Gastrocnemius medialis (tissue), 3 donors: ENCODE measurements around the genes ATOH1 and SMARCAD1.

- PRO-cap, result no peak
- RAMPAGE, long total RNA, 3 experiments, result no peak in any of the 3 experiments
Observed at GRCh38 chr4:88370371-88370799, 8.3 kb upstream of the HERC6 start.

DNA sequence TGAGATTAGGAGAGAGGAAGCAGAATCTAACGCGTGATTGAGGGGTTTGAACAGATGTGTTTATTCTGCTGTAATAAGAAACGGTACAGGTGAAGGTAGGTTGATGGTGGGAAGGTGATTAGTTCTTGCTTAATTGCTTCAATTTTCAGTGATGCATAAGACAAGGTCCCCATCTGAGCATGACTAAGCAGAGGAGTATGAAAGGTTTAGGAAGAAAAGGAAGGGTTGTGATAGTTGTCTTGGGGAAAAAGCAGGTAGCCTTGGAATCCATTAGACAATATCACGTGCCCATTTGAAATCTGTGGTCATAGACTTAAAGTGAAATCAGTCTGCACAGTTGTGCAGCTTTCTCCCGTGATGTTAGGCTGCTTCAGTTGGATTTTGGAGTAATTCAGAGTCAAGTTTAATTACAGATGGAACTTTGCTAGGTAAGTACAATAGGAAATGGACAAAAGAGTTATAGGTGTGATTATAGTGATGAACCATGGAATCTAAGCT is 22.9 kb downstream of the HERC6 start:
- PRO-cap, result no peak
- RAMPAGE, long total RNA, 3 experiments, result no peak in any of the 3 experiments

- PRO-cap, result no peak
- RAMPAGE, long total RNA, 3 experiments, result no peak in any of the 3 experiments
Observed at GRCh38 chr4:88521179-88521764, 2.3 kb downstream of the PIGY start.

GRCh38 chr4:88756086-88756703 is 58.6 kb upstream of the NAP1L5 start:
- PRO-cap, result no peak
- RAMPAGE, long total RNA, 3 experiments, result no peak in any of the 3 experiments

GRCh38 chr4:88773572-88774576 is 76.2 kb upstream of the NAP1L5 start:
- PRO-cap, result no peak
- RAMPAGE, long total RNA, 3 experiments, result no peak in any of the 3 experiments

GRCh38 chr4:89029378-89029770 is 27.6 kb downstream of the FAM13A start:
- PRO-cap, result no peak
- RAMPAGE, long total RNA, 3 experiments, result no peak in any of the 3 experiments

DNA sequence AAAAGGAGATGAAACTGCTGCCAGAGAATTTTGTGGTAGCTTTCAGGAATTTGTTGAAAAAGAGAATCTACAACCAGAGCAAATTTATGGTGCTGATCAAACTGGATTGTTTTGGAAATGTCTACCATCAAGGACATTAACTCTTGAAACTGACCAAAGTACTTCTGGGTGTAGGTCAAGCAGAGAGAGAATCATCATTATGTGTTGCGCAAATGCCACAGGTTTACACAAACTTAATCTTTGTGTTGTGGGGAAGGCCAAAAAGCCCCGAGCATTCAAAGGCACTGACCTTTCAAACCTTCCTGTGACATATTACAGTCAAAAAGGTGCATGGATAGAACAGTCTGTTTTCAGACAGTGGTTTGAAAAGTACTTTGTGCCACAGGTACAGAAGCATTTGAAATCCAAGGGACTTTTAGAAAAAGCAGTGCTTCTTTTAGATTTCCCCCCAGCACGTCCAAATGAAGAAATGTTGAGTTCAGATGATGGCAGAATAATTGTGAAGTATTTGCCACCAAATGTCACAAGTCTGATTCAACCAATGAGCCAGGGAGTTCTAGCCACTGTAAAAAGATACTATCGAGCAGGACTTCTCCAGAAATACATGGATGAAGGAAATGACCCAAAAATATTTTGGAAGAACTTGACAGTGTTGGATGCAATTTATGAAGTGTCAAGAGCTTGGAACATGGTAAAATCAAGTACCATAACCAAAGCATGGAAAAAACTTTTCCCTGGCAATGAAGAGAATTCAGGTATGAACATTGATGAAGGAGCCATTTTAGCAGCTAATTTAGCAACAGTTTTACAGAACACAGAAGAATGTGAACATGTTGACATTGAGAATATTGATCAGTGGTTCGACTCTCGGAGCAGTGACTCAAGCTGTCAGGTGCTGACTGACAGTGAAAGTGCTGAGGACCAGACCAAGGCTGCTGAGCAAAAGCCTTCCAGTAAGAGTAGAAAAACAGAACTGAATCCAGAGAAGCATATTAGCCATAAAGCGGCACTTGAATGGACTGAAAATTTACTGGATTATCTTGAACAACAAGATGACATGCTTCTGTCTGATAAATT is 2.4 kb downstream of the TIGD2 start:
- PRO-cap, result no peak
- RAMPAGE, long total RNA, 3 experiments, result no peak in any of the 3 experiments

- PRO-cap, result no peak
- RAMPAGE, long total RNA, 3 experiments, result no peak in any of the 3 experiments
Observed at GRCh38 chr4:89411557-89412047, 104.0 kb upstream of the GPRIN3 start.

DNA sequence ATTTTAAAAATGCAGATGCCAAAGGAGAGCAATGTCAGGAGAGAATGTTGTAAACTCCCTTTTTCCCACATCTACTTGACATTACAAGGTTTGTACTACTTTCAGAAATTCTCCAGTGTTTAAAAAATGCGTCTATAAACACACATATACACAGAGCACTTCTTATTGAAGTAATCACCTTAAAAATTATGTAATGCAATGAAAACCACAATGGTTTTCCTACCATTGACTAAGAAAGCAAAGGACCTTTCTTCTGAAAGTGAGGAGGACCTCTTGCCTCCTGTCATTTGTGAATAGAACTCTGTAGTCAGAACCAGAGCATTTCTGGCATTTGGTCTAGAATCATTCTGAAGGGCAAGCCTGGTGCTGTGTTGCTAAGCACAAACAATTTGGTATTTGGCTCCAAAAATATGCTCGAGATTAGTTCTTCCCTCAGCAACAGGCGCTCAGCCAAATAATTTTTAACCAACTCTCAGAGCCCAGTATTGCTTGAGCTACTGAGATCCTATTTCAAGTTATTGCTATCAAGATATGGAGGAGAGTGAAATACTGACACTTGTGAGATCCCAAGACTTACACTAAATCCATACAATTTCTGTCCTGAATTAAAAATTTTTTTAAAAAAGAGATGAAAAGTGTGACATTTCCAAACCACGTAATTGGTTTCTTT is 71.0 kb downstream of the SNCA start:
- PRO-cap, result no peak
- RAMPAGE, long total RNA, 3 experiments, result no peak in any of the 3 experiments

DNA sequence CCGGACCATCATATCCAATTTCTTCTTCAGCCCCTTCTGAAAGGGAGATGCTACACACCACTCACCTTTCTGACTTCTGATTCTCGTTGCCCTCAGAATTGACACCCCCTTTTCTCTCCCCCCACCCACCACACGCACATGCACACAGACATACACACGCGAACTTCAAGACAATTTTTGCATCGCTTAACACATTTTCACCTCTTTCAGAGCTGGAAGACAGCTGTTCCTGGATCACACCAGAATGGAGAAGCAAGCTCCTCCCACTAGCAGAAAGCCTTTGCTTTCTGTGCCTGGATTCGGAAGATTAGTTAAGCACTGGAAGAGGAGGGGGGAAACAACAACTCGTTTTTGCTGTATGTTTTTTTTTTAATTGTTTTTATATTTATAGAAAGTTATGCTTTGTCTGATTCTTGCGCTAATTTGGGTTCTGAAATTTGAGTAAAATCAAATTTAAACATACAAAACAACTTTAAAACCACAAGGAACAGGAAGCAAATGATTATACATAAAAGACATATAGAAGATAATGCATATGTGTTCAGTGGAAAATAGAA is 1.2 kb upstream of the SNCA start:
- PRO-cap, result no peak
- RAMPAGE, long total RNA, 3 experiments, result no peak in any of the 3 experiments

- PRO-cap, result no peak
- RAMPAGE, long total RNA, 3 experiments, result no peak in any of the 3 experiments
Observed at GRCh38 chr4:89889231-89889712, 5.4 kb upstream of the MMRN1 start.

DNA sequence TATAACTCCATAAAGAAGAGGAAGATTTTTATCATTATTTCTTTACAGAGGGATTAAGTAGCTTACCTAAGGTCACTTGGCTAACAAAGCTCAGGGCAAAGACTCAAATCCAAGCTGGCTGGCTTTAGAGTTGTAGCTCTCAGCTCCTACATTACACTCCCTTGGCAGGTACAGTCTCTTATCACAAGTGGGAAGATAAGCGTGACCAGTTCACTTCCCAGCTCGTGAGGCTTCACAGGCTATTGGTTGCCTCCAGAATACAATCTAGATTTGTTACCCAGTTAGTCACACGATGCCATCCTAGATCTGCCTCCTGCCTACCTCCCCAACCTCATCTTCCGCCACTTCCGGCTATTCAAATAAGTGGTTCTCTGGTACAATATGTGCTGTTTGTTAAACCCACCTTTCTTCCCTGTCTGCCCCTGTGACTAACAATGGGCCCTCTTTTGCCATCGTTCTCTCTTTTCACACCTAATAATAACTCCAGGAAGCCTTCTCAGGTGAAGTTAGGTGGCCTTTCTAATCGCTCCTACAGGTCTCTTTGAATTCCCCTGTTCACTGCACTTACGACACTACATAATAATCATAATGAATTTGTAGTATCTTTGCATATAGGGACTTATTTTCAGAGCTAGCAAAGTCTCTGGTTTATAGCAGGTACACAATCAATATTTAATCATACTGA is 3.8 kb downstream of the MMRN1 start:
- PRO-cap, result no peak
- RAMPAGE, long total RNA, 3 experiments, result no peak in any of the 3 experiments

- PRO-cap, result no peak
- RAMPAGE, long total RNA, 3 experiments, result no peak in any of the 3 experiments
Observed at GRCh38 chr4:93828306-93829258, at the start of gene ATOH1. Gene ATOH1 (plus strand): TSS chr4:93828753.

- PRO-cap, result no peak
- RAMPAGE, long total RNA, 3 experiments, result no peak in any of the 3 experiments
Observed at GRCh38 chr4:93831854-93832648, 3.5 kb downstream of the ATOH1 start.

DNA sequence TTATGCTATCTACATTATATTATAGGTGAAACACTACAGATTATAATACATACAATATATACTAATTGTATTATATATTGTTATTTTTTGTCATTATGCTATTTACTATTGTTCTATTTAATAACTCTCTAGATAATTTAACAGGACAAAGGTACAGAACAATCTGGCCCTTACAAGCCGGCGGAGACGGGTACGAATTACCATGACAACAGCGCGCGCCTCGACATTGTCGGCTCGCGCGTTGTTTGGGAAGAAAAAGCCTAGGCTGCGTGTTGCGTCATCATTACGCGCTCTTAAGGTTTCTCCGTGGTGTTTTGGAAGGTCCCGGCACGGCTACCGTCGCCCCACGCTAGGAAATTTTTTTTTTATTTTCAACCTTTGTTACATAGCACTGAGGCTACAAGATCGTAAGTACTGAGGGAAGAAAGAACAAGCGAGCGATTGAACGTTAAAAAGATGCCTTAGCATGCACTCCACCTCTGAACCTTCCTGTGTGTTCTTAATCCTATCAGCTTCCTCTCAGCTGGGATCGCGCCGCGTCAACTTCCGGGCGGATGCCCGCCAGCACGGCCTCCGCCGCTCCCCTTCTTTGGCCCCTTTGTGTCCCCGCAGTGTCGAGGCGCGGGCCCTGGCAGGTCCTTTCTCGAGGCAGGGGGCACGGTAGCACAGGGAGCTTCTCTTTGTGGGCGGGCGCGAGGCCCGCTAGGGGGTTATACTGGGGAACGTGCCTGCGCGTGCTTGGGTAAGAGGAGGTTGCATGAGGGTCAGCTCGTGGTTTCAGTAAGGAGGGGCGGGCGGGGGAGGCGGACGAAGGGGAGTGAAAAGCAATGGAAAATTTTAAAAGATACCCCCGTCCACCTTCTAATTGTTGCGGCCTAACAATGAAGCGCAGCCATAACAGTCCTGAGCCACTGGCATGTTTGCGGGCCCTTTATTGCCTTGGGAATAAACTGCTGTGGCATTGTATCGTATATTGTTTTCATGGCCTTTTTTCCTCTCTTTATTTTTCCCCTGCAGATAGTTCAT is at the start of gene SMARCAD1:
TSS of gene SMARCAD1 (plus strand) at position 537 of the 1,026 bp plus-strand sequence.
- PRO-cap, result bidirectional peak, plus-strand start at position 542 of the sequence, minus-strand start at position 495 of the sequence
- RAMPAGE, long total RNA, 3 experiments, result start-site peak on the plus strand in 3 of 3 experiments, centred at positions 537 to 569 of the sequence, 26 to 185 reads per replicate

DNA sequence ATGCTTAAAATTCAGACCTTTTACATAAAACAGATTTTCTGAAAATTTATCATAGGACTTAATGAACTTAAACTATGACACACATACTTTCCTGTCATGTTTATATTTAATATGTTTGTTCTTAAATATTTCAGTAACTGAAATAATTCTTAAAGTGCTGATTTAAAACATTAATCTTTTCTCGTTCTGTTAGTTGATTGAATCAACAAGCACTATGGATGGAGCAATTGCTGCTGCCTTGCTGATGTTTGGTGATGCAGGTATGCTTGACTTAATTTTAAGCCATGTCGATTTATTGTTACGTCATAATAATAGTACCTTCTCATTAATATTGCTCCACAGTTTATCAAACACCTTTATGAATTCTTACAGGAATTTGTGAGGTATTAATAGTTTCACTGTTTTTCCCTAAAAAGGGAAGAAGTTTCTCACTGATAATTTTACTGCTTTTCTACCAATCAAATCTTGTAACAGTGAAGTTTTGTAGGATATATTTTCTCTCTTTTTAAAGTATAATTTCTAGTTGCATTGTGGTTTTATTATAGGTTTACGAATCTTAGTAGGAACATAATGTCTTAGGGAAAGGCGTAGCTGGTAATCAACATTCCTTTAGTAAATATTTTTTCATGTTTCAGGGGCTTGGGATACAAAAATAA is 29.2 kb downstream of the SMARCAD1 start:
- PRO-cap, result no peak
- RAMPAGE, long total RNA, 3 experiments, result no peak in any of the 3 experiments

DNA sequence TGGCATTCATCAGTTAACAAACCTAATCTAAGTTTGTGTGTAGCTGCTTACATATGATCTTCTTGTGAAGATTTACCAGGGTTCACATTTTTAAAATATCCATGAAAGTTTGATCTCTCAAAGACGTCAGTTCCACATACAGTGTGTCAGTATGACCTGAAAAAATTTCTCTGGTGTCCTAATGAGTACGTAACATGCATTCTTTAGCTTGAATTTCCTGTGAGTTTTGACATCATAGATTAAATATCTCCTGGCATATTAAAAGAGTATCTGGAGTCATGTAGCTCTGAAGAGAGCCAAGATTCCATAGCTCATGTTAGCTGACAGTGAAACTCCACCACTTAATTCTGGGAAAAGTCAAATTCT is 43.9 kb upstream of the PDLIM5 start:
- PRO-cap, result unidirectional peak, plus-strand start at position 289 of the sequence
- RAMPAGE, long total RNA, 3 experiments, result no peak in any of the 3 experiments

GRCh38 chr4:94452548-94453480 is 1.1 kb downstream of the PDLIM5 start:
- PRO-cap, result bidirectional peak, plus-strand start at chr4:94452878, minus-strand start at chr4:94452757
- RAMPAGE, long total RNA, 3 experiments, result no peak in any of the 3 experiments

DNA sequence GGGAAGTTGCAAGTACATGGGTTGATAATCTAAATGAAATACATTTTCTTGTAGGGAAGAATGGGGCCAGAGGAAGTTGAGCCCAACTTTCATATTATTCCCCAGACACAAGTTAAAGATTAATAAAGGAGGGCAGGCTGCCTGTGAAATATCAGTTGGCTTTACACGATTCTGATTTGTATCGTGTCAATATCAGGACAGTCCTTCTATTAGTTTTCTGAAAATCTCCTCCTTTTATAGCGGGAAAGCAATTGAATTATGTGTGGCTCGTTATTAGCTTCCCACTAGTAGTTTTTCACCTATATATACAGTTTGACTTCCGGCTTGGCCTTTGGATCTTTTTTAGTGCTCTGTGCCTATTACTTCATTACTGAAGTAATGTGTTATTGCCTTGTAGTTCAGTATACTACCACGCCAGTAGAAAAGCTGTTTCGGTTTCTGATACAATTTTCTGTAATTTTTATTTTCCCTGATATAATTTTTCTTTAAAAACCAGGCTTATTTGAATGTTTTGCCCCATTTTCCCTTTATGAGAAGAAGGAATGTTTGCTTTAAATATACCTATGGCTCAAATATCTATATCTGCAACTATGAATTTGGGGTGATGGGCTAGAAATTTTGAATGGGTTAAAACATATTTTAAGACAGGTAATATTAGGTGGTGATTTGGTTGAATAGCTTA is 1.9 kb downstream of the PDLIM5 start:
- PRO-cap, result no peak
- RAMPAGE, long total RNA, 3 experiments, result no peak in any of the 3 experiments

DNA sequence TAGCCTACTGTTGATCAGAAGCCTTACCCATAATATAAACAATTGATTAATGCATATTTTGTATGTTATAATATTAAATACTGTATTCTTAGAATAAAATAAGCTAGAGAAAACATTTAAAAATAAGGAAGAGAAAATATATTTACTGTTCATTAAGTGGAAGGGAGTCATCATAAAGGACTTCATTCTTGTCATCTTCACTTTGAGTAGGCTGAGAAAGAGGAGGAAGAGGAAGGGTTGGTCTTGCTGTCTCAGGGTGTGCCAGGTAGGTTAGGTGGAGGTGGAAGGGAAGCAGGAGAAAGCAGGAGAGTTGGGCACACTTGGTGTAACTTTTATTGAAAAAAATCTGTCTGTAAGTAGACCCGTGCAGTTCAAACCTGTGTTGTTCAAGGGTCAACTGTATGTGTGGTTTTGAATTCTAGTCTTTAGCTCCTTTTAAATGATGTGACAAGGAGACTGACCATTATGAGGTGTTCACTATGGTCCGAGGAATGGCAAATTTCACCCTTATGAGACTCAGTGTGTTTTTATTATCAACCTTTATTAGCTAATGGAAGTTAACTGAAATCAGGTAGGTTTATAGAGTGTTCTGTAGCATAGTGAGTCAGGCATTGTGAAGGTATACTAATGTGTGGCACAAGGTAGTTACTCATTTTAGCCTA is 11.7 kb downstream of the PDLIM5 start:
- PRO-cap, result no peak
- RAMPAGE, long total RNA, 3 experiments, result no peak in any of the 3 experiments